Urinary bladder (tissue), 3 donors: ENCODE measurements around a stretch of chr3.

DNA sequence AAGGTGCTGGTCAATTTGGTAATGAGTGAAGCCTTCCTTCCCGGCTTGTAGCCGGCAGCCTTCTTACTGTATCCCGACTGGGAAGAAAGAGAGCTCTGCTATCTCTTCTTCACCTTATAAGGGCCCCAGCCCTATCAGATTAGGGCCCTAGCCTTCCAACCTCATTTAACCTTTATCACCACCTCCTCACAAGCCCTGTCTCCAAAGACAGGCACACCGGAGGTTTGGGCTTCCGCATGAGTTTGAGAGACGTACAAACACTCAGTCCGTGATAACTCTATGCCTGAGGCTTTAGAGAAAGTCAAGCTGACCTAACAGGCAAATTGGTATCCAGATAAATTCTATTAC is 243.9 kb downstream of the OPA1 start:
- PRO-cap = no peak
- RAMPAGE, long total RNA = no peak

GRCh38 chr3:193929116-193929401 is 206.9 kb upstream of the HES1 start:
- PRO-cap = no peak
- RAMPAGE, long total RNA = no peak

- PRO-cap = no peak
- RAMPAGE, long total RNA = no peak
Observed at GRCh38 chr3:194031885-194032348, 104.0 kb upstream of the HES1 start.

DNA sequence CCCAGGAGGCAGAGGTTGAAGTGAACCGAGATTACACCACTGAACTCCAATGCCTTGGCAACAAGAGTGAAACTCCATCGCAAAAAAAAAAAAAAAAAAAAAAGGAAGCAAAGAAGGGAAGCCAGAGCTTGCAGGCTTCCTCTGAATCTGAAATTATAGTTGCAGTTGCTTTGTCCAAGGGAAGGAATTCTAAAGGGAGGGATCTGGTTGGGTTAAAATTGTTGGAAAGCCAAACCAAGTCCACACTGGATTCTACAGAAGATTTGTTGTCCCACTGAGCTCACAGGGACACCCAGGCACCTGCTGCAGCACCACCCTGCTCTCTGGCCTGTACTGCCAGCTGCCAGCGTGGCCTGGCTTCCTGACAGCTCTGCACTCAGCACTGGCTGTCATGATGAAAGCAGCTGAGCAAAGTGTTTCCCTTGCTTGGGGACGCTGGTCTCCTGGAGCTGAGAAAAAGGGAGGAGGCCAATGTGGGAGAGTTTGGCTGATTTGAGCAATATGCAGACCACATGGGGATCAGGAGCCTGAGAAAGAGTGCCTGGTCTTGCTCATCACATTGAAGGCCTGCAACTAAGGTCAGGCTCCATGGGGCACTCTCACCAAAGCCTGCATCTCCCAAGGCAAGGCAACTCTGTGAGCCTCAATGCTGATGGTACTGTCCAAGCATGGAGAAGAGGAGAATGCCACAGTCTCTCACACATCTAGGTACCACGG is 88.7 kb upstream of the HES1 start:
- PRO-cap = no peak
- RAMPAGE, long total RNA = no peak

GRCh38 chr3:194076385-194076848 is 59.5 kb upstream of the HES1 start:
- PRO-cap = no peak
- RAMPAGE, long total RNA = no peak

DNA sequence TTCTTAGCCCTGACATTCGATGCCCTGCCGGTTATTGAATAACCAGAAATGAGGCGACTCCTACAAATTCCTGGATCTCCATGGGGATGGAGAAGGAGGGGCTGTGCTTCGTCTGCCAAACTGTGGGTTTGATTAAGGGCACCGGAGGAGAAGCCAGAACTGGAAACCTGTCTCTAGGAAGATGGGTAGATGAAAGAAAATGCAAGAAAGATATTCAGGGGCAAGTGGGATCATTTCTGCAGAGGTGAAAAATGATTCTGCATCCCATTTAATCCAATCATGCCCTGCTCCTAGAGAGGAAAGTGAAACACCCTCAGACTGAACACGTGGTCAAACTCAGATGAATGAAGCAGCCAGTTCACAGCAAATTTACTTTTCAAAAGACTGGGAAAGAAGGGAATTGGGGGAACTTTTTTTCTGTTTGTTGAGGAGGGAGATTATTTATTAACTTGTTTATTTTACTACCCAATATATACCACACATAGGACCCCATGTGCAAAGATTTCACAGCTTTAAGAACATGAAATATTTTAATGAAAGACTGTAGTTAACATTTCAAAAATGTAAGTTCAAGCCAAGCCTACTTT is 23.1 kb upstream of the HES1 start:
- PRO-cap = no peak
- RAMPAGE, long total RNA = no peak

GRCh38 chr3:194205566-194206100 is 69.7 kb downstream of the HES1 start:
- PRO-cap = no peak
- RAMPAGE, long total RNA = no peak

- PRO-cap = unidirectional peak, plus-strand start at chr3:194267570
- RAMPAGE, long total RNA = no peak
Observed at GRCh38 chr3:194267323-194267763, 83.8 kb downstream of the CPN2 start.

- PRO-cap = no peak
- RAMPAGE, long total RNA = no peak
Observed at GRCh38 chr3:194467999-194468934, 18.5 kb downstream of the ATP13A3 start.

DNA sequence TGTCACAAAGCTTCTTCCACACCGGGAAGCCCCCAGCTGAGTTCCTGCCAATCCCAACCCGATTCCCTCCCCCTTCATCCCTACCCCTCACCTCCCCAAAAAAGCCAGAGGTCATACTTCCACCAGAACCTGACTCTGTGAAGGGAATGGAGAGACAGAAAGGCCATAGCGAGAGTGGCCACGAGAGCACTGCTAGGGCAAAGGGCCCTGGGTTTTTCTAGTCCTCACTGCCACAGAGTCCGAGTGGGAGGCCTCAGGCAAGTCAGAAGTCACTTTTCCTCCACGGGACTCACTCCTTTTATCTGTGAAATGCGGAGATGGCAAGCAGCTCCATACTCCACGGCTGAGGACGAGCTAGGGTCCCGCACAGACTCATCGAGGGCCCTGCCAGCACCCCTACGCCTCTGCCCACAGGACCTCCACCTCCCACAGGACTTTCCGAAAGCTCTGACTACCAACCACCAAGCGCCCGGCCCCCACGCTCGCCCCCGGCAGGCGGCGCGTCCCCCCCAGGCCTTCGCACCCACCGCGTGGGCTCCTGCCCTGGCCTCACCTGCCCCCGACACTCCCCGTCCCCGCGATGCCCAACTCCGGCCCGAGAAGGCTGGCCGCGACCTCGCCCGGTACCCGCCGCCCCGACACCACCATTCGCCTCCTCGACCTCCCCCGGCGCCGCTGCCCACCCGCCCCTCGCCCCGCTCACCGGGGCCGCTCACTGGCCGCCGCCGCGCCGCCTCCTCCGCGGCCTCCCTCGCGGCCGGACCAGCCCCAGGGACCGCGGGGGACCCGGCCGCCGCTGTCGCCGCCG is 735 bp downstream of the ATP13A3 start:
- PRO-cap = unidirectional peak, plus-strand start at position 235 of the sequence
- RAMPAGE, long total RNA = no peak

DNA sequence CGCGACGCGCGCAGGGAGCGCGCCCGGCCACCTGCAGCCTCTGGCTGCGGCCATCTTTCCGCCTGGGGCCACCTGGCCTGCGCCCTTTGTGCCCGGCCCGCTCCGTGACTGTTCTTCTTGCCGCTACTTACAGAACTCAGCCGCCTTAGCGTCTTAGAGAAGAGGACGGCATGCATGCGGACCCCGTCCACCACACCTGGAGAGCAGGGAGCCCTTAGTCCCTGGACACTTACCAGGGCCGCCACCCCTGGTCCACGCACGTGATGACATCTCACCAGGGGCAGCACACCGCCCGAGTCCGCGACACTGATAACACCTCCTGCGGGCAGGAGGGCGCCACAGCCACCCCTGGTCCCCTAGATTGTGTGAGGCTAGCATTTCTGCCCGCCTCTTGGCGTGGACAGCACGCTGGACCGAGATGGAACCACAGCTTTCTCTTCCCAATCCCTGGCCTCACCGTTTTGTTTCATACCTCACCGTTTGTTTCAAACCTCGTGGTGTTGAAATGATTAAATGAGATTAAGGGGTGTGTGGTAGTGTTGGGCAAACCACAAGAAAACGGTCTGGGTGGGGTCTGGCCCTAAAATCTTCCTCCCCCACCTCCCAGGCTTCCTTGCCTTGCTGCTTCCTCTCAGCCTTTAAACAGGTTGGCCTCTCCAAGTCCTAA is 1.1 kb upstream of the ATP13A3 start:
- PRO-cap = no peak
- RAMPAGE, long total RNA = no peak

DNA sequence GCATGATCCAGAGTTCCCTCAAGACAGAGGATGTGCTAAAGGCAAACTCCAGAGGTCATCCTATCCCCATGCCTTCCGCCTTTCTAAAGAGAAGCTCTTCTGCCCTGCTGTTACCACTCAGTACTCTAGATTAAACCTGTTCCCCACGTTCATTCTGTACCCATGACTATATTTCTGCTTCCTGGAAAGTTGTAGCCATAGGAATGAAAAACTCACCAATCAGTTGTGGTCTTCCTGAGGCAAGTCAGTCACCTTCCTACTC is 46.5 kb downstream of the TMEM44 start:
- PRO-cap = no peak
- RAMPAGE, long total RNA = no peak

- PRO-cap = no peak
- RAMPAGE, long total RNA = start-site peak on the plus strand at chr3:194632885-194632928, 6 and 7 reads in 2 replicates; start-site peak on the plus strand at chr3:194633077-194633108, 18 and 9 reads in 2 replicates
Observed at GRCh38 chr3:194632561-194633251, 513 bp downstream of the TMEM44 start.

DNA sequence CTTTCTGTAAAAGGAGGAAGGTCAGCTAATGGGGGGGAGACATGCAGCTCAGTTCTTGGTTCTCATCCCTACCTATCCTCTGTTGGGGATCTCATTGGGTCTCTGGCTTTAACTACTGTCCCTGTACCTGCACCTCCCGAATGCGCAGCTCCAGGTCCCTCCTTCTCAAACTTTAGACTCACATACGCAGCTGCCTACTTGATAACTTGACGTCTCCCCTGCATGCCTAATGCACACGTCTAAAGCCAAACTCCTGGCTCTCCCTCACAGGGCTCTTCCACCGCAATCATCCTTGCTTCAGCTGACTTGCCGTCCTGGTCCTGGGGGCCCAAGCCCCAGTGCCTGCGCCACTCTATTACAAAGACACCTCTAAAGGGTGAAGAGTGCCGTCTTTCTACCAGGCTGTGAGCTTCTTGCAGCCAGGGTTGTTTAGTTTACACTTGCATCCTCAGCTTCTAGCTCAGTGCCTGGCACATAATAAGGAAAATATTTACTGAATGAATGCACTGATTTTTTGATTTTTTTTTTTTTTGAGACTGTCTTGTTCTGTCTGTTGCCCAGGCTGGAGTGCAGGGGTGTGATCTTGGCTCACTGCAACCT is 6.0 kb upstream of the TMEM44 start:
- PRO-cap = no peak
- RAMPAGE, long total RNA = no peak

DNA sequence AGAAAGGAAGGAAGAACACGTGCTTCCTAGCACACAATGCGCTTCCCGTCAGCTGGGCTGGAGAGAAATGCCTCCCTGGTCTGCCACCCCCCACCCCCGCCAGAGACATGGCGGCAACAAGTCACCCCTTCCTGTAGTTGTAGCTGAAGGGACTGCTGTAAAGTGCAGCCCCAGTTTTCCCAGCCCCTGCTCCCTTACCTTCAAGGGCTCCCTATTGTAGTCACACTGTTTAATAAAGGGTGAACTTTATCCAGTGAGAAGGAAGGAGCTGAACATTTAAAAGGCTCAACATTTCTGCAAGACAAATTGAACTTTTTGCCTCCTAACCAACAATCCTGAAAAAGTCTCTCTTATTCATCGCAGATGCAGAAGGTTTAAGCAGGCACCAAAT is 182.1 kb downstream of the FAM43A start:
- PRO-cap = bidirectional peak, plus-strand start at position 140 of the sequence, minus-strand start outside the sequence
- RAMPAGE, long total RNA = no peak

DNA sequence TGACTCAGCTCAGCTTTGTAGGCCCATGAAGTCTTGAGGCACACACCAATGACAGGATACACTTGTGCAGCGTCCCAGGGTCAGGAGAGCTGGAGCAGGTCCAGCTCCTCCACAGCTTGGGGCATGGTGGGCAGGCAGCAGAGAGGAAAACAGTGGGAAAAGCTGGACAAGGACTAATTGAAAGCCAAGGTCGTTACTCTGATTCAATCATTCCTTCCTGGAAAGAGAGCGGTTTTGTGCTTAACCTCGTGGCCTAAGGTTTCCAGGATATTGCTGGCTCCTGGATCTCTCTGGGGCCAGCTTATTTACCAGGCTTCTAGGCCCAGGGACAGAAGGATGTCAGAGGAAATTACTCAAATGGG is 245.1 kb downstream of the FAM43A start:
- PRO-cap = no peak
- RAMPAGE, long total RNA = no peak

- PRO-cap = no peak
- RAMPAGE, long total RNA = no peak
Observed at GRCh38 chr3:195081366-195081897, 189.5 kb downstream of the XXYLT1 start.

- PRO-cap = unidirectional peak, minus-strand start at chr3:195106471
- RAMPAGE, long total RNA = no peak
Observed at GRCh38 chr3:195106236-195106721, 164.7 kb downstream of the XXYLT1 start.

DNA sequence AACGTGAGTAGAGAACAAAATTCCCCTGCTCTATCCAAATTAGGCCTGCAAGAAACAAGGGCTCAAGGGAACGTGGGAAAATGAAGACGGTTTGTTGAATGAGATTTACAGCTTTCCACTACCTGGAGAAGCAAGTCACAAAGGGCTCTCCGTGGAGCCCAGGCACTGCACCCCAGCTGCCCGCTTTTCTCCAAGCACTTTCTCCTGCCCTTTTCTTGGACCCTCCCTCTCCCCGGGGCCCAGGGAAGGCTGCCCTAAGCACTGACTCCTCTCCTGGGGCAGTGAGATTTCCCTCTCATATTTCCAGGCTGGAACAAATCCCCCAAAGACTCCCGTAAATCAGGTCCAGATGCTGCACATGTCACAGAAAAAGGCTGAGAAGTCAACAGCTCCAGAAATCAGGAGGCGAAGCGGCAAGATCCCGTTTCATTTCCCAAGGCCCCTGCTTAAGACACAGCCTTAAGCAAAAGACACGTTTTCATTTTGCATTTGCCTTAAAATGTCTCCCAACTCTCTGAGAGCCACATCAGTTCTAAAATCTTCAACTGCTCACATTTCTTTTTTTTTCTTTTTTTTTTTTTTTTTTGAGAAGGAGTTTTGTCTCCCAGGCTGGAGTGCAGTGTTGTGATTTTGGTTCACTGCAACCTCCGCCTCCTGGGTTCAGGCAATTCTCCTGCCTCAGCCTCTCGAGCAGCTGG is 17.9 kb downstream of the XXYLT1 start:
- PRO-cap = no peak
- RAMPAGE, long total RNA = no peak

GRCh38 chr3:195270138-195271007 is 586 bp downstream of the XXYLT1 start:
- PRO-cap = no peak
- RAMPAGE, long total RNA = no peak